ENCODE measurements around a stretch of chr4.

DNA sequence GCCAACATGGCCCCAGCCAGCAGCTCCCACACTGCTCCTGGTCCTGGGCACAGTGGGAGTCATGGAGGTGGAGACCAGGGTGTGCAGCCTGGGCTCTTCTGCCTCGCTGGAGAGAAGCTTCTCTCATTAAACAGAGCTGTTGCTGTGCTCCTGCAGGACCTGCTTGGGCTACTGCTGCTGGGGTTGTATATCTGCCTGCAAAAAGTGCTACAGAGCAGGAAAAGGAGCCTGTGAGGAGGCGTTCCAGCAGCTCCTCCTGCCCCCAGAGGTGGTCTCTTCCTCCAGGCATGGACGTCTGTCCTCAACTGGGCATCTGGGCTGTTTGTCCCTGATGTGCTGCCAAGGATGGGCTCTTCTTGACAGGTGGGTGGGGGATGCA is 37.8 kb downstream of the C4orf33 start:
- RAMPAGE, long total RNA, result no peak
- RRBS, result no CpG with 5 or more reads among the region's 3 CpGs

DNA sequence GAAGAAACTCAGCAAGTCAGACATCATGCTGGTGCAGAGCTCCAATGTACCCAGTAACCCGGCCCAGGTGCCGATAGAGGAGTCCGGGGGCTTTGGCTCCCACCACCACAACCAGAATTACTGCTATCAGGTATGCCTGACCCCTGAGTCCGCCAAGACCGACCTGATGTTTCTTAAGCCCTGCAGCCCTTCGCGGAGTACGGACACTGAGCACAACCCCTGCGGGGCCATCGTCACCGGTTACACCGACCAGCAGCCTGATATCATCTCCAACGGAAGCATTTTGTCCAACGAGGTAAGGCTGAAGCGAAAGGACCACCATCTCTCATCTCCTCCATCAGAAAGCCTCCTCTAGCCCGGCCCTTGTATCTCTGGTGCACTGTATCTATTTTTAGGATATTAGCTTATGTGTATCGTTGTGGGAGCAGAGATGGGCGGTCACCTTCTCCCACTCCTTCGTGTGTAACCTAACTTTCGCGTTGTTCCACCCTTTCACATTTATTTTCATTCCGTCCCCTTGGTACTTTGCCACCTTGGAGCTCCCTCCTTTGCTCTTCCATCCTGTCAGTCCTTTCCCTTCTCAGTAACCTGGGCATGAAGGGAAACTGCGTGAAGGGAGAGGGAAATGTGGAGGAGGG is 3.5 kb downstream of the PCDH10 start:
- RAMPAGE, long total RNA, result no peak
- RRBS, result 5% methylated on average over 1 of the region's 23 CpGs

- RAMPAGE, long total RNA, result no peak
- RRBS, result 94% methylated on average over 9 of the region's 52 CpGs
Observed at GRCh38 chr4:134327193-134328578, 126.1 kb upstream of the PABPC4L start.

DNA sequence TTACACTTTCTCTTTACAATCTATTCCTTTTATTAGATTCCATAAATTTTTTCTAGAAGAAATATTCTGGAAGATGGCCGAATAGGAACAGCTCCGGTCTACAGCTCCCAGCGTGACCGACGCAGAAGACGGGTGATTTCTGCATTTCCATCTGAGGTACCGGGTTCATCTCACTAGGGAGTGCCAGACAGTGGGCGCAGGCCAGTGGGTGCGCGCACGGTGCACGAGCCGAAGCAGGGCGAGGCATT is 36.2 kb downstream of the PCDH18 start:
- RAMPAGE, long total RNA, result no peak
- RRBS, result no CpG with 5 or more reads among the region's 14 CpGs

DNA sequence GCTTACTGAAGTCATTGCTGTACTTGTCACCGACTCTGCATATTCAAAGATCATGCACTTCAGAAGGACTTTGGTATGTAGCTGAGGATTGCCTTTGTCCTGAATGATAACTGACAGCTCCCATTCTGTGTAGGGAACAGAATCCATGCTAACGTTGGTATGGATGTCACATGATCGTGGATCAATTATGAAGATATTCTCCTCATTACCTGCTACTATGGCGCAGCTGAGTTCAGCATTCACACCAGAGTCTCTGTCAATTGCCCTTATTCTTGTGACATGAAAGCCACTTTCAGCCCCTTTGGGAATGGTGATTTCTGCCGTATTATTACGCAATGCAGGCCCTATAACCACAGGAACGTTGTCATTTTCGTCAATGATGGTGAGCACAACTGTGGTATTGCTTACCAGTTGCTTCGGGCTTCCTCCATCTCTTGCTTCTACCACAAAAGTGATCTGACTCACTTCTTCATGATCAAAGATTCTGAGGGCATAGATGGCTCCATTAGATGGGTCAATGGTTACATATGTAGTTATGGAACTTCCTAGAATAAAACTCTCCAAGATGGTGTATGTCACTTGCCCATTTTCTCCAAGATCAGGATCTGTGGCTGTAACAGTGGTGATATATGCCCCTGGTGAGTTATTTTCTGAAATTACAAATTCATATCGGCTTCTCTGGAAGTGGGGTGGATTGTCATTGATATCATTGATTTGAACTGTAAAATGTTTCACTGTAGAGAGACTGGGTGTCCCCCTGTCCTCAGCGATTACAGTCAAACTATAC is 2.1 kb downstream of the PCDH18 start:
- RAMPAGE, long total RNA, result no peak
- RRBS, result no CpG with 5 or more reads among the region's 11 CpGs

GRCh38 chr4:138910446-138911434 is 104.8 kb upstream of the NOCT start:
- RAMPAGE, long total RNA, result no peak
- RRBS, result no CpG with 5 or more reads among the region's 19 CpGs

- RAMPAGE, long total RNA, result no peak
- RRBS, result no CpG with 5 or more reads among the region's 7 CpGs
Observed at GRCh38 chr4:139060100-139060858, 44.7 kb downstream of the NOCT start.

DNA sequence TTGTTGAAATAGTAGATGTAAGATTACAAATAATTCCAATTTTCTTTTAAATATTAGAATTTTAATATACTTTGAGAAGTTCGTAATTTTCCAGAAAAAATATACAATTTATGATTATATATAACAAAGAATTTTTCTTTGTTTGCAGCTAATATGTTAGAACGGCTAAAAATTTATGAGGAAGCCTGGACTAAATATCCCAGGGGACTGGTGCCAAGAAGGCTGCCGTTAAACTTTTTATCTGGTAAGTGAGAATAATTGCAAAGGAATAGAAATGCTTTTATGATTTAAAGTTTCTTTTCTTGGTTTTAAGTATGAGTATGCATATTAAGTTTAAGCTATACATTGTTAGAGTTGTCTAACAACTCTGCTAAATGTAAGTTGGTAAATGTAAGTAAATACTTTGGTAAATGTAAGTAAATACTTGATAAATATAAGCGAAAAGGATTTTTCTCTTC is 48.8 kb upstream of the NDUFC1 start:
- RAMPAGE, long total RNA, result no peak
- RRBS, result no CpG with 5 or more reads among the region's 4 CpGs

GRCh38 chr4:139535355-139535832 is 20.6 kb downstream of the SETD7 start:
- RAMPAGE, long total RNA, result no peak
- RRBS, result no CpG with 5 or more reads among the region's 2 CpGs

GRCh38 chr4:139815505-139816824 is 150.3 kb downstream of the MGST2 start:
- RAMPAGE, long total RNA, result no peak
- RRBS, result no CpG with 5 or more reads among the region's 26 CpGs

DNA sequence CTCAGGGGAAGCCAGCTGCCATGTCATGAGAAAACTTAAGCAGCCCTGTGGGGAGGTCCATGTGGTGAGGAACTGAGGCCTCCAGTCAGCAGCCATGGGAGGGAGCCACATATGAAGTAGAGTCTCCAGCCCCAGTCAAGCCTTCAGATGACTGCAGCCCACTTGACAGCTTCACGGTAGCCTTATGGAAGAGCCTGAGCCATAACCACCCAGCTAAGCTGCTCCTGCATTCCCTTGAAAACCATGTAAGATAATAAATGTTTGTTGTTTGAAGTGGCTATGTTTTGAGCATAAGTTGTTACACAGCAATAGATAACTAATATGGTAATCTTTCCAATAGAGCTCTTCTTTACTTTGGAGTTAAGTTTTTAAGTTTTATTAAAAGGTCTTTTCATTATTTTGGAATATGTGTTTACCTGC is 208.0 kb downstream of the MGST2 start:
- RAMPAGE, long total RNA, result no peak
- RRBS, result no CpG with 5 or more reads among the region's 1 CpG

DNA sequence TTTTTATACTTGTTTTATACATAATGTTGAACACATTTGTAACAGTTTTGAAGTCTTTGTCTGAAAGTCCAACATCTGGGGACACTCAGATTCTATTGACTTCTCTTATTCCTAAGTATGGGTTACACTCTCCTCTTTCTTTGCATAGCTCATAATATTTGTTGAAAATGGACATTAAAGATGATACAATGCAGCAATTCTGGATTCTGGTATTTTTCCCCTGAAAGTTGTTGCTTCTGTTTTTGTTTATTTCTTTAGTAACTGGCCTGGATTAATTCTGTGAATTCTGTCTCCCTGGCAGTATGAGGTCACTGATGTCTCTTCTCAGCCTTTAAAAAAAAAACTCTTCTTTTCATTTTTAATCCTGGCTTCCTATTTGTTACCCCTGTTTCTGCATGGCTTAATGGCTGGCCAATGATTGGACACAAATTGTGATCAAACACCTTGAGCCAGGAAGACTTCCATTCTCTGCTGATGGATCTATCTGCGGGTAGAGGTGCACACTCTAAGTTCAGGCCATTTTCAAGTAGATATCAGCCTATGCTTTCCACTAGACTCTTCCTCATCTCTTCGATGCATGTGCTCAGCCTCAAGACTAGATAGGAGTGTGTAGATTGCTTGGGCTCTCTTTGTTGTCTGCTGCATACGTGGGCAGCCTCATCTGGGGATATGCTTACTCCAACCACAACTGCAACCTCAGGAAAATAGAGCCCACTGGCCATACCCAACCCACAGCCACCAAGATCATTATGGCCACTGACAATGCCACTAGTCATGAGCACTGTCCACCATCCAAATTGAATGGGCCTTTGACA is 155.3 kb downstream of the MAML3 start:
- RAMPAGE, long total RNA, result no peak
- RRBS, result no CpG with 5 or more reads among the region's 3 CpGs

DNA sequence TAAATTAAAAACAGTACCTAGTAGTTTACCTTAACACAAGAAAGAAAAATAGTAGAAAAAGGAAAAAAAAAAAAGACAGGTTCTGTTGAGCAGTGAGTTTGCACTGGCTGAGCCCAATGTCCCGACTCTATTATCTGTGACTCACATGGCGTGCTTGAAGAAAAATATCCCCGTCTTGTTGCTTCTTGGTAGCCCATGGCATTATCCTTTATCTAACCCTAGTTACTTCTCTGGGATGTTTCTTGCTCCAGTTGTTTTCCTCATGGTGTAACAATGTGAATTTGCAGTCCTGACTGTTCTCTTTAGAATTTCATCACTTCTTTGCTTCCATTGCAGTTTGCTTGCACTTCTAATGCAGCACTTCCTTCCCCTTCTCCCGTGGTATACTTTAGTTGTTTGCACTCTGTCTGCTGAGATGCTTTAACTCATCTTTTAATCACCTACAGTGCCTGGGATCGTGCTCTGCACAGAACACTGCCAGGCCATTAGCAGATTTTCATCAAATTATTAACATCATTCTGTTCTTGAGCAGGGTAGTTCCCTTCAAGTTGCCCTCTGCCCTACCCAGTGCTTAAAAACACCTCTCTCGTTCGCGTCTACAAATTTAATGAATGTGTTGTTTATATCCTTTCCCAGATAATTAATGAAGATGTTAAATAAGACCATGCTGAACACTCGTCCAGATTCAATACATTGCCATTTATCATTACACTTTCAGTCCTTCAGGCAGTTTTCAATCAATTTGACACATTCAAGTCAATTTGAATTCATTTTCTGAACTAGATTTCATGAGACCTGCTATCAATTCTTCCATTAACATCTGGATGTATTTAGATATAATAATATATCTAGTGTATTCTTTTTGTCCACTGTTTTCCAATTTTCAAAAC is 126.7 kb downstream of the MAML3 start:
- RAMPAGE, long total RNA, result no peak
- RRBS, result no CpG with 5 or more reads among the region's 9 CpGs

- RAMPAGE, long total RNA, result no peak
- RRBS, result no CpG with 5 or more reads among the region's 8 CpGs
Observed at GRCh38 chr4:140030575-140031222, 123.3 kb downstream of the MAML3 start.

GRCh38 chr4:140095408-140096510 is 58.2 kb downstream of the MAML3 start:
- RAMPAGE, long total RNA, result no peak
- RRBS, result no CpG with 5 or more reads among the region's 12 CpGs

- RAMPAGE, long total RNA, result no peak
- RRBS, result 1% methylated on average over 7 of the region's 59 CpGs
Observed at GRCh38 chr4:140150644-140151431, 3.1 kb downstream of the MAML3 start.

- RAMPAGE, long total RNA, result no peak
- RRBS, result no CpG with 5 or more reads among the region's 22 CpGs
Observed at GRCh38 chr4:140286229-140287016, 87.0 kb upstream of the SCOC start.

- RAMPAGE, long total RNA, result no peak
- RRBS, result no CpG with 5 or more reads among the region's 10 CpGs
Observed at GRCh38 chr4:140308297-140308920, 65.0 kb upstream of the SCOC start.

- RAMPAGE, long total RNA, result no peak
- RRBS, result no CpG with 5 or more reads among the region's 4 CpGs
Observed at GRCh38 chr4:140603136-140603795, 34.5 kb upstream of the UCP1 start.

DNA sequence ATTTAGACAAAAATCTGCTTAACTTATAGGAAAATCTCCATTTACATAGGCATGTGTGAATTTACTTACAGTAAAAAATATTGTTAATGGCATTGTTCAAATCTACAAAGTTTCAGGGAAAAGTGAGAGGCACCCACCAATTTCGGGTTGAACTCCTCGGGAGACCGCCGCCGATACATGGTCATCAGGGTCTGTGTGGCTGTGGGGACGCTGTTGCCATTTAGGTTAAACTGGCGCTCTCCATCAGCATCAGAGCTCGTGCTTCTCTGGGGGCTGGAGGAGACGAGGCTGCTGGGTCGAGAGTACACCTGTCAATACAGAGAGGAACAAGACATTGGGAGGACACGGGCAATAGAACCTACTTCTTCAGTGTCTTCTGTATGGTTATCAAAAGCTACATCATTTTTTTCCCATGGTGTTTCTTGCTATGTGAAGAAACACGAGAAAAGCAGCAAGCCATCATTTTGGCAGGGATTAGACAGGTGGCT is 86.6 kb downstream of the TBC1D9 start:
- RAMPAGE, long total RNA, result no peak
- RRBS, result no CpG with 5 or more reads among the region's 12 CpGs

All from epithelial cell of proximal tubule (primary cell).